Placental epithelial cell (primary cell): ENCODE data around the genes TLE1 and GOLM1.

GRCh38 chr9:81665364-81665633 lies 24.0 kb downstream of the TLE1 start:
- CAGE, long polyA plus RNA: no peak

GRCh38 chr9:81687041-81688058 lies 2.0 kb downstream of the TLE1 start:
- CAGE, long polyA plus RNA: no peak

GRCh38 chr9:81688059-81688460 lies 1.3 kb downstream of the TLE1 start:
- CAGE, long polyA plus RNA: no peak

GRCh38 chr9:81688782-81689687 lies at the start of gene TLE1:
Gene TLE1, minus strand, starts transcription at chr9:81689547.
- CAGE, long polyA plus RNA: no peak

DNA sequence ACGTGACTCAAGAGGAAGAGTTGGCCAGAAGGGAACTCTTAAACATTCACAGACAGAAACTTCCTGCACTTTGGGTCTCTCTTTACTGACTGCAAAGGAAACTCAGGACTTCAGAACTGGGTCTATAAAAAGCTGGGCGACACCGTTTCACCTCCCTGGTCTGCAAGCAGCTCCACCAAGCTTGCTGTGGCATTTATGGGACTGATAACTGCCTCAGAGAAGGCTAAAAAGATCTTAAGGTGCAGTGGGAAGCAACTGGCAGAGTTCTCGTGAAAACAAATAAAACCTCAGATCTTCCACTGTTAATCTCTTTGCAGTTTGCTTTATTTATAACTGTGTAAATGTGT lies 48.6 kb upstream of the SPATA31D4 start:
- CAGE, long polyA plus RNA: no peak

DNA sequence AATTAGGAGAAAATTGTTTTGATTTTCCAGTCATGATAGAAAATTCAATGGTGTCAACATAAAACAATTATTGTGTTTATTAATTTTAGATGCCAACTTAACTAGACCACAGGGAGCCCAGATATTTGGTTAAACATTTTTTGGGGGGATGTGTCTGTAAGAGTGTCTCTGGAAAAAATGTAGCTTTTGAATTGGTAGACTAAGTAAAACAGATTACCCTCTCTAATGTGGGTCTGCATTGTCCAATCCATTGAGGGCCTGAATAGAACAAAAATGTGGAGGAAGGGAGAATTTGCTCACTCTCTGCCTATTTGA lies 328.2 kb downstream of the SPATA31D1 start:
- CAGE, long polyA plus RNA: no peak

GRCh38 chr9:82884024-82884490 lies 178.9 kb downstream of the RASEF start:
- CAGE, long polyA plus RNA: no peak

DNA sequence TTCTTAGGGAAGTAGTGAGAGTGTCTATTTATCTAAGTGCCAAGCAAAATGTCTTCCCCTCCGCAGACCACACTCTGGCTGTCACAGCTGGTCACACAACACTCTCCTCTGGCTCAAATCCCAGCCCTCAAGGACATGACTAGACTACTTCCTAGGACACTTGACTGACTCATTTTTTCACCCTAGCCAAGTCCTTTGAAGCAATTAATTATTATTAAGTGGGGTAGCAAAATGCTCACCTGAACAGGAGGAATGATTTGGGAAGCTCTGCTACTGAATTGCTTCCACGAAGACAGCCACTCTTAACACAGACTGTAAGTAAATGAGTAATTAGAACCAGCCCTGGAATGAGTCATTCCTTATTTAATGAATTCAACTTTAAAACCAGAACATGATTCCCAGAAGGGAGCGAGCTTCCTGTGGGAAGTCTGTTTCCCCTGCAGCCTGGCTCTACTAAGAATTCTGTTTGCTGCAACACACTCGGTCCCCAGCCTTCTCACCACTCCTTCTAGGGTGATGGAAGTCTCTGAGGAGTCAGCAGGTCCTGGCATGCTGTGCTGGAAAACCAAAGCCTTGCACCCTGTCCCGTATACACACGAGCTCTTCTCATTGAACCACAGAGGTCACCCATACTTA lies 218.5 kb upstream of the RASEF start:
- CAGE, long polyA plus RNA: no peak

DNA sequence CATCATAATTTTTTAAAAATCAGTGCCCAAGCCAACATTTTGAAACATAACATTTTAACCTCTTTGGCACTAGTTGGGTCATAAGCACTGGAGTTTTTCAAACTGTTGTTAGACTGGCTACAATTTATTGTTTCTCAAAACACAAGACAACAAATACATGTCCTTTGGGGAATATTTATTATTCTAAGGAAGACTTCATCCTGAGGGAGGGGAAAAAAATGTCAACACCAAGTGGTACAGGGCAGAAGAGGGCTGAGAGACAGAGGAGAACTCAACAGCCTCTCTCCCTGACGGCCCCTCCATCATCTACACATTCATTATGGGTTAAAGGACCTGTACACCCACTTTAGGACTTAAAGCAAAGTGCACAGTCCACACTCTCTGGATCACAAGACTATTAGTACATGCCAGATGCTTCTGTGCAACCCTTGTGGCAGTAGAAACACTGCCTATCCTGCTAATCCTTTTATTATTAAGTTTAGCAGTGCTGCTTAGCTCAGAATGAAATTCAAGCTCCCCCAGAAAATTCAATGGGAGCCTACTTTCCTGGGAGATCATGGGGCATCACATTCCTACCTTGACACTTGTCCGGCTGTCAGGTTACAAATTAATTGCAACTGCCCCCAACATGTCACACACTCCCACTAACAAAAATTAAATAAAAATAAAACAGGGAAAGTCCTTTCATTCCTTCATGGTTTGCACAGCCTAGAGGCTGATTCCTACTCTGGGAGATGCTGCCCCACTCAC lies 1.9 kb downstream of the FRMD3 start:
- CAGE, long polyA plus RNA: no peak

GRCh38 chr9:83572421-83573006 lies 34.3 kb upstream of the FRMD3 start:
- CAGE, long polyA plus RNA: no peak

- CAGE, long polyA plus RNA: no peak
Measured at GRCh38 chr9:83642314-83642766, 19.4 kb downstream of the IDNK start.

DNA sequence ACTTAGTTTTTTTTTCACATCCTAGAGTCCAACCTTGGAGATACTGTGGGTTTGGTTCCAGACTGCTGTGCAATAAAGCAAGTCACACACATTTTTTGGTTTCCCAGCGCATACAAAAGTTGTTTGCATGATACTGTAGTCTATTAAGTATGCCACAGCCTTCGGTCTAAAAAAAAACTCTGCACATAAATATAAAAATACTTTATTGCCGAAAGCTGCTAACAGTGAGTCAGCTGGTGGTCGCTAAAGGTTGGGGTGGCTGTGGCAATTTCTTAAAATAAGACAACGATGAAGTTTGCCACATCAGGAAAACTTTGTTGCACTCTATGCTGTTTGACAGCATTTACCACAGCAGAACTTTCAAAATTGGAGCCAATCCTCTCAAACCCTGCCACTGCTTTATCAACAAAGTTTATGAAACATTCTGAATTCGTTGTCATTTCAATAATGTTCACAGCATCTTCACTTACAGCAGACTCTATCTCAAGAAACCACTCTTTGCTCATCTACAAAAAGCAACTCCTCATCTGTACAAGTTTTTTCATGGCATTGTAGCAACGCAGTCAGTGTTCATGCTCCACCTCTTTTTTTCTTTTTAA lies 37.3 kb downstream of the UBQLN1 start:
- CAGE, long polyA plus RNA: no peak

DNA sequence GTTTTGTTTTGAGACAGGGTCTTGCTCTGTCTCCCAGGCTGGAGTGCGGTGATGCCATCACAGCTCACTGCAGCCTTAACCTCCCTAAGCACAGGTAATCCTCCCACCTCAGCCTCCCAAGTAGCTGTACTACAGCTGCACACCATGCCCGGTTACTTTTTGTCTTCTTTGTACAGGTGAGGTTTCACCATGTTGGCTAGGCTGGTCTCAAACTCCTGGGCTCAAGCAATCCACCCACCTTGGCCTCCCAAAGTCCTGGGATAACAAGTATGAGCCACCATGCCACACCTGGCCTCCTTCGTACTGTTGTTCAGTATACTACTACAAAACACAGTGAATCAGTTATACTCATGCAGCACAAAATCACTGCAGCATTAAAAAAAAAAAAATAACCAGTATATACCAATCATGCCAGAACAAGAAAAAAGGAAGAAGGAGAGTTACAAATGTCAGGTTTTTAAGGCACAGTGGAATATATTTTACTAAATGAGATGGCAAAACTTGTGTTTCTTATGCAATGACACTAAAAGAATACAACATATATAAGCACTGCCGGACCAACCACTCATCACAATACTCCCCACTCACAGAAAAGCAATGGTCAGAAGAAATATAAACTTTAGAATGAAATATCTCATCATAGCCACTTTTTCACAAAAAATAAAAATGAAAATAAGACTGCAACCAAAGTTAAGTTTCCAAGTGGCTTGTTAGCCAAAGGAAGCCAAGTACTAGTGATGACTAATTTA lies 33.8 kb downstream of the UBQLN1 start:
- CAGE, long polyA plus RNA: no peak

DNA sequence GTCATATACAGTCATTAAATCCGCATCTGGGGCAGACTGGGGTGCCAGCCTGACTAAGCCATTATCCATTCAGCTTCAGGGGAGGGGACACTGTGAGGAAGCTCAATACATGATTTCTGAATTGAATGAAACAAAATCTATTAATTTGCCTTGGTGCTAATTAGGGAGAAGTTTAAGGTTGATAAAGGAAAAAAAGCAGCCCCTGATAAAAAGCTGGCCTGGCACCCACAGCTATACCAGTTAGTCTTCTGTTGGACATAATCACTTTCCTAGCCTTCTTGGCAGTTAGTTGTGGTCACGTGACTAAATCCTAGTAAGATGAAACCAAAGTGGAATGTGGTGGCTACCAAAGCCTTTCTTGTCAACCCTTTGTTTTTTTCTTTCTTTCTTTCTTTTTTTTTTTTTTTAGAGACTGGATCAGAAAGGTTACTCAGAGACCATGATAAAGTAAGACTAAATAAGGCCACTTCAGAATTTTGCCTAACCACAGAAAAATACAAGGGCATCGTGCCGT lies 13.9 kb upstream of the KIF27 start:
- CAGE, long polyA plus RNA: no peak

GRCh38 chr9:83965964-83966933 lies 9.7 kb upstream of the C9orf64 start:
- CAGE, long polyA plus RNA: no peak

GRCh38 chr9:83969618-83970713 lies 10.0 kb downstream of the HNRNPK start:
- CAGE, long polyA plus RNA: no peak

GRCh38 chr9:84851908-84852340 lies 182.4 kb downstream of the NTRK2 start:
- CAGE, long polyA plus RNA: no peak

GRCh38 chr9:84858269-84858704 lies 188.8 kb downstream of the NTRK2 start:
- CAGE, long polyA plus RNA: no peak

- CAGE, long polyA plus RNA: no peak
Measured at GRCh38 chr9:86021192-86021592, 78.2 kb downstream of the GOLM1 start.

DNA sequence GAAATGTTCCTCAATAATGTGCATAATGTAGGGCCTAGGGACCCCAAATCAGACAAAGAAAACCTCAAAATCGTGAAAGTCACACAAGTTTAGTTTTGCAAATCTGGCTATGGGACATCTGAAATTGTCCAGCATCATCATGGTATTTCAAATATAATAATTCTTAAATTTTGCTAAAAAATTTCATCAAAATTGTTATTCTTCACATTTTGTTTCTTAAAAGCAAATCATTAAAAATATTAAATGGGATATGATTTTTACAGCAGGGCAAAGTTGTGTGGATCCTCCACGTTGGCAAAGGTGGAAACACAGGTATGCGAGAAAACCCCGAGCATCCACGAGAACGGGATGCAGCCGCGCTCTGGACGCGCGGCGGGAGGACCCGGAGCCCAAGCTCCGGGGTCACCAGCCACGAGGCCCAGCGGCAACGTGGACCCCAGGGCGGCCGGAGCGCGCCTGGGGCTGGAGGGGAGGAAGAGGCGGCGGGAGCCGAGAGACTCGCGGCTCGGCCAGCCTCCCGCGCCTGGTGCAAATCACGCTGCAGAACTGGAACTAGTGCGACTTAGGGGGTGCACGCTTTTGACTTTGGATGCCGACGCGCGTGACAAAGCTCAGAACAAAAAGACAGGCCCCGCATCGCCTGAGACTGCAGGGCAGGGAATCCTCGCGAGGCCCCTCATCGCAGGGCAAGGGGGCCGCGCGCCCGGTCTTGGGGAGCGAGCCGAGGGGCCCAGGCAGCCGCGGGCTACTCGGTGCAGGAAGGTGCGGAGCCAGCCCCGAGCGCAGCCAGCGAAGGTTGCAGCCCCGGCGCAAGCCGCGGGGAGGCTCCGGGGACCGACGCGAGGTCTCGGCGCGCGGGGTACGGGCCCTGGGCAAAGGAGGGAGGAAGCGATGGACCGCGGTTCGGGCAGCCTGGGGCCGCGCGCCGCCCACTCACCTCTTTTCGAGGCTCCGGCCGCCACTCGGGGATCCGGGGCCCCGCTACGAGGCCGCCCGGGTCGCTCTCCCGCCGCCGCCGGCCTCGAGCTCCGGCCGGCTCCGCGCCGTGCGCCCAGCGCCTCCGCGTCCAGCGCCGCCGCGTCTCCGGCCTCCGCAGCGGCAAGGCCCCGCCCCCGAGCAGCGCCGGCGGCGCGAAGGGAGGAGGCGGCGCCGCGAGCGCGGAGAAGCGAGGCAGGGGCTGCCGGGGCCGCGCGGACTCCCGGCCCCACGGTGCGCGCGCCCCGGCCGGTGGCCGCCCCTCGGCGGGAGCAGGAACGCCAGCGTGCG lies at the start of gene GOLM1:
GOLM1 (minus strand) TSS at position 1,085 of the 1,266 bp plus-strand sequence.
- CAGE, long polyA plus RNA: no peak